Neural crest cell (in vitro differentiated cells): Measurements from ENCODE around the genes CMTM3, CMTM4, CES2 and CES4A.

DNA sequence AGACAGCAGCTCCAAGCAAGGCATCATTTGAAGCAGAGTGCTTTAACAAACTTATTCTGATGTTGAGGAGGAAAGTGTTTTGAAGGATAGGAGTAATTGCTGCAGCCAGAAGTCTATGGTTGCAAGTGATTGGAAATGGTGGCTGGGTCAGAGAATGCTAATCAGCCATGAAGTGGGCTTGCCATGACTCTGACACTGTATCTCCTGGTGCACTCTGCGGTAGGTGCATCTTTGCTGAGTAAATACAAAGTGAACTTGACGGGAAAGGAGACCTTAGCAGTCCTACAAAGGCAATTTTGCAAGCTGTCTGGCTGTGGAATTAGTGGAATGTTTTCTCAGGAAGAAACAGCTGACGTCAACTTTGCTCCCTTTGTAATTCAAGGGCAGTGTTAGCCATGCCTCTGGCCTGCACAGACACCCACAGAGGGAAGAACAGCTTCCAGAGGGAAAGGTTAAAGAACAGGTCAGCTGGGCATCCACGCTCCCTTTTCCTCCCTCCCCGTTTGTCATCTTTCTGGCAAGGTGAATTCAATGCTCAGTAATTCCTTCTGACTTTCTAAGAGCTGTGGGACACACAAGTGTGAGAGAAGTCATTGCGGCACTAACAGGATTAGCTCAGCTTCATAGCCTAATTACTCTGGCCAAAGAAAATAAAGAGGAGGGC, 476.8 kb upstream of the GOT2 start:
- PRO-cap: no peak

GRCh38 chr16:64864218-64864665, 257.6 kb downstream of the CDH11 start:
- PRO-cap: no peak

DNA sequence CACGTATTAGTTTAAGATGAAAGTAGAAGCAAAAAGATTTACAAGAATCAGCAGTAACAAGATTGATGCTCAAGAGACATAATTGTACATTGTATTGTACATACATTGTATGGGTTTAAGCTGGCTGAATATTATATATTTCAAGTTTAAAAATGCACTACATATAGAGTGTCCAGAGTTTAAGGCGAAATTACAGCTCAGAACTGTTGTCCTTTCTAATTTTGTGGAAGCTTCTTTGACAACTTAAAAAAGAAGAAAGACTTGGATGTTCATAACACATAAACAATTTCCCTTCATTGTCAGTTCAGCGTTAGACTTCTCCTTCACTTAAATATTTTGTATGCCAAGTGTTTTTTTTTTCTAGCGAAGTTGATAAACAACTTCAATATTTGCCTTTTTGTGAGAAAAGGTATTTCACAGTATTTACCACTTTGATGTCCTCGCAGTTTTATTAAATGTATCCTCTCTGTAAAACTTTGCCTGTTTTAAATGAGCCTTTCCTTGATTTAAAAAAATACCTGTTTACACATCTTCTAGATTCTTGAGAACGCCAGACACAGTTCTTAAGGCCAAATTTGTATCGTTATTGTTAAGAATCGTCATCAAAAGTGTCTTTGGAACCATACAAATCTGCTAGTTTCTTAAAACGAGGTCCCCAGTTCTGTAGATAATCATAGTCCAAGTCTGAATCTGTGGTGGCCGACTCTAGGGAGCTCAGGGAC, 174.7 kb downstream of the CDH11 start:
- PRO-cap: no peak

- PRO-cap: bidirectional peak, plus-strand start at chr16:65122282, minus-strand start at chr16:65122063
Measured at GRCh38 chr16:65122100-65122661, 318 bp upstream of the CDH11 start.

DNA sequence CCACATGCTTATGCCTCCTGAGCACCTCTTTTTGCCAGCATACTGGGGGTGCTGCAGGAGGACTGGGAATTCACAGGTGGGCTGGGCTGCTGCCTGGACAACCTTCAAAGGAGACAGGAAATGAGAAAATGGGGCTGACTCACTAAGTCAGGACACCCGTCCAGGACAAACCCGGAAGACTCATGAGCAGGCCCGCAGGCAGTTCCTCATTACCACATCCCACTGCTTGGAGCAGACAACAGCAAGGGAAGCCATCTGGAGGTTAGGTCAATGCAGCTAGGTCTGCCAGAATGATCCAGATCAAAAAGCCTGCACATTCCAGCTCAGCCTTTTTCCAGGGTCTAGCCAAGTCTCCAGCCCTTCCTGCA, 536.4 kb upstream of the CDH11 start:
- PRO-cap: no peak

DNA sequence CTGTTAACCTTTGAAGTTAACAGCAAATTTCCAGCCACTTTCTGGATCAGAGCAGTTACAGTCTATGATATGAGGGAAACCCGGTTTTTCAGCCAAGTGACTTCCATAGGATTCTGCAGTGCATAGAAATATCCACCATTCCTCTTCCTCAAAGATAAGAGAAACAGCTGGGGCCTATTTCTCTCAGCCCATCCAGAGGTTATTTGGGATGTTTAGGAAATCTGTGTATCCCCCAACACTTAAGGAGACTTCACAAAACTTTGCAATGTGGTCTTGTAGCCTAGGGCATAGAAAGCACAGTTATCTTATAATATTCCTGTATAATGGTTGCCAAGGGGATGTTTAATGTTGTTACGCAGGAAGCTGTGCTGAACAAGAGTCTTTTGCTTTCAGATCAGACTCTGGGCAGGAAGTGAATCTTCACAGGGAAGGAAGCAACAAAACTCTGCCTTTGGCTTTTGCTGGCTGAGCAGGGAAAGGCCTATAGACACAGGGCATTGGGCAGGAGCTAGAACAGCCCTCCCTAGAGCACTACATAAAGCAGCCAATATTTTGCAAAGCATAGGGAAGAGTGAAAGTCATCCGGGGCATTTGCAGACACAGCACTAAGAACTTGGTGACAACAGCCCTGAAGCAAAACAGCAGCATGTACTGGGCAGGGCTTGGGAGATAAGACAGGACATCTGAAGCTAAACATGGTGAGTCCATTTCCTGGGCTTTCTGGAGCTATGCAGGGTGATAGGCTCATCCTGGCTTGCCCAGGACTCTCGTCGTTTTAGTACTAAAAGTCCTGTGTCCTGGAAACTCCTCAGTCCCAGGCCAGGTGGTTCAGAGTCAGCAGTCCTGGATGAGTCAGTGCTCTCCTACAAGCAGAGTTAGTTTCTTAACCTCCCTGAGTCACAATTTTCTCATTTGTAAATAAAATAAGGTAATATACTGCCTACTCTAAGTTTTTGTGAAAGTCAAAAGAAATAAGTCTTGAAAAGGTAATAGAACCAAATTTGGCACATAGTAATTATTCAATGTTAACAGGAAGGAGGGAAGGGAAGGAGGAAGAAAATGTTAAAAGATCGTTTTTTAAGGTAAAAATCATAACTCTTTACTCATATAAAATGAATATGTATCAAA, 18.6 kb upstream of the BEAN1 start:
- PRO-cap: bidirectional peak, plus-strand start at position 562 of the sequence, minus-strand start at position 347 of the sequence; bidirectional peak, plus-strand start at position 811 of the sequence, minus-strand start at position 780 of the sequence

GRCh38 chr16:66559840-66560393, 6.3 kb upstream of the CMTM1 start:
- PRO-cap: no peak

GRCh38 chr16:66603837-66604843, at the start of gene CMTM3:
TSS of gene CMTM3 (plus strand) at chr16:66604704.
- PRO-cap: bidirectional peak, plus-strand start at chr16:66603996, minus-strand start at chr16:66603993; bidirectional peak, plus-strand start at chr16:66604704, minus-strand start at chr16:66604203

GRCh38 chr16:66616671-66617806, 12.5 kb downstream of the CMTM3 start:
- PRO-cap: no peak

GRCh38 chr16:66696186-66697129, at the start of gene CMTM4:
TSS of gene CMTM4 (minus strand) at chr16:66696743.
- PRO-cap: bidirectional peak, plus-strand start at chr16:66696951, minus-strand start at chr16:66696694

DNA sequence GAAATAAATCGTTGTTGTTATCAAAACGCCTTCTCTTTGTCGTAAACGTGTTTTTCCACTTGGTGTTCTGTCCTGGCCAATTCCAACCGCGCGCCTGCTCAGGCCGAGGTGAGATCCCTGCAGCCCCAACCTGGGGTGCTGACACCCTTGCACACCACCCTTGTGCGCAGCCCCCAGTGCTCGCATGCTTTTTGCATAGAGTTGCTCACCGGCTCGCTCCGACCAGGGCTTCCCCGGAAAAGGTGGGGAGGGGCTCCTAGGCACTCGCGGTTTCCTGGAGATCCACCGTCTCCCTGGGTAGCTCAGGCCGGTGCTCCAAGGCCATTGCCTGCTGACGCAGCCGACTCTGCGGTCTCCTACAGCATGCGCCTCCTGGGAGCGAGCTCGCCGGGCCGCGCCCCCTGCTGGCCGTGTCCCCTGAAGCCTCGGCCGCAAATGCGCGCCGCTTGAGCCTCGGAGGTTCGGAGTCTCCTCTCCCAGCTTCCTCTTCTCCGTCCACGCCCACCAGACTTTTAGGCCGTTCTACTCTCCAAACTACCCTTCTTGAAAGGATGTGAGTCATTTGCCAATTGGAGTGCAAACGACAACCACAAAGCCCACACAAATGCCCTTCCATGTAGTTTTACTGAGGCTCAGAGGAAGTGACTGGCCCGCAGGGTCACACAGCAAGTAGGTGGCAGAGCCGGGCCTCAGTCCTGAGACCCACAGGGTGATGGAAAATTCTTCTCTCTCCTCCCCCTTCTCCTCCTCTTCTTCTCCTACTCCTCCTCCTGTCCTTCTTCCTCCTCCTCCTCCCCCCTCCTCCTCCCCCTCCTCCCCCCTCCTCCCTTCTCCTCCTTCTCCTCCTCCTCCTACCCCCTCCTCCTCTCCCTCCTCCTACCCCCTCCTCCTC, 7.2 kb upstream of the PDP2 start:
- PRO-cap: bidirectional peak, plus-strand start at position 561 of the sequence, minus-strand start at position 348 of the sequence

DNA sequence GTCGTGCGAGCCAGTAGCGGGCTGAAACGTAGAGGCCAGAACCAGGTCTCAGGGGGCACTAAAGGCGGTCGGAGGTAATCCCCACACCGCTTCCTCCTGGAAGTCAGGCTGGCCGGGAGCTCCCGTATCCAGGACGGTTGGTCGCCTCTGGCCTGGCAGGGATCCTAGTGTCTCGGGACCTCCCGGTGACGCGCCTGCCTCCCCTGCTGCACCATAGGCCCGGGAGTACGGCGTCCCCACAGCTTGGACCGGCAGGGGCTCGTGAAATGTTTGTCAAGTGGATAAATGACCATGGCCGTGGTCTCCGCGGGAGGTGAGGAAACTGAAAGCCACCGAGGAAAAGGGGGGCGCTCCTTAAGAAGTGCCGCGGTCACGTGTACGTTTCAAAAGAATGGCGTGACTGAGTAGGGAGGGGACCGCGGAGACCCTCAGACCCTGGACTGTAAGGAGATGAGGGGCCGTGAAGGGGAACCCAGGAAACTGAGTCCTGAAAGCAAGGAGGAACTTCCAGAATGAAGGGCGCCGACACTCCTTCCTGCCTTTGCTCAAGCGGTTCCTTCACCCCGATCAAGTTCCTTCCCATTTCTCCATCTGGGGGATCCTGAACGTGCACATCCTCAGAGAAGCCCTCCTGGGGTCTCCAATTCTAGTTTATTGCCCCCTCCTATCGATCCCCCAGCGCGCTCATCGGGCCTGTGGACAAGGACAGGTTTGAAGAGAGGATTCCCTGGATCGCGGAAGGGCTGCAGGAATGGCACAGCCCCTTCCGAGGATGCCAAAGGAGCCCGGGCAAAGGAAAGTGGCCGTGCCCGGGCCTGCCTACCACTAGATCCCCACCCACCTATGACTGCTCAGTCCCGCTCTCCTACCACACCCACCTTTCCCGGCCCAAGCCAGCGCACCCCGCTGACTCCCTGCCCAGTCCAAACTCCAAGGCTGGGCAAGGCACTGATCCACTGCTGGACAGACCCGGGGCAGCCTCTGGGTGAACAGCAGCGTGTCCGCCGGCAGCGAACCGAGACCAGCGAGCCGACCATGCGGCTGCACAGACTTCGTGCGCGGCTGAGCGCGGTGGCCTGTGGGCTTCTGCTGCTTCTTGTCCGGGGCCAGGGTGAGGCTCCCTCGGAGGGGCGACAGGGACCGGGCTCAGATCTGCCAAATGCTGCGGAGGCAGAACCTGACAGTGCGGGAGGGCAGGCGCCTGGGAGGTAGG, at the start of gene CES2:
Gene CES2, plus strand, starts transcription at position 916 of the 1,213 bp plus-strand sequence.
- PRO-cap: bidirectional peak, plus-strand start at position 431 of the sequence, minus-strand start at position 324 of the sequence

GRCh38 chr16:66936206-66936984, 1.1 kb downstream of the CES2 start:
- PRO-cap: no peak

- PRO-cap: no peak
Measured at GRCh38 chr16:66942969-66943463, 7.7 kb downstream of the CES2 start.

DNA sequence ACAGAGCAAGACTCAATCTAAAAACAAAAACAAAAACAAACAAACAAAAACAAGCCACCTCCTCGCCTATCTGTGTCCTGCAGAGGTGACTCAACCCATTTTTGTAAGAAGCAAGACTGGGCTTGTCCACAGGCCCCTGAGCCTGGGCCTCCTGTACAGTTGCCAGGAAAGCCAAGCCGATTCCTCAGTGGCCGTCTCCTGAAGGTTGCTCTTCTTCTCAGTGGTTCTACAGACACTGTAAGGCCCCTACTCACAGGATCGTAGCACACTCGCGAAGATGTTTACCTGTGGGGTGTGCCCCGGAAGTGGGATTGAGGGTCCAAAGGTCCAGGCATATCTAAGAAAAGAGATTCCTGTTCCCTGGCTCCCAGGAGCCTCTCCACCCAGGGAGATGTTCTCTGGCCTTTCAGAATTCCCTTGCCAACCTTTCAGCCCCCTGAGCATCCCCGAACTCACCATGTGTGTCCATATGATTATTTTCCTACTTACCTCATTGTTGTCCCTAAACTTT, 7.6 kb upstream of the CES3 start:
- PRO-cap: no peak

DNA sequence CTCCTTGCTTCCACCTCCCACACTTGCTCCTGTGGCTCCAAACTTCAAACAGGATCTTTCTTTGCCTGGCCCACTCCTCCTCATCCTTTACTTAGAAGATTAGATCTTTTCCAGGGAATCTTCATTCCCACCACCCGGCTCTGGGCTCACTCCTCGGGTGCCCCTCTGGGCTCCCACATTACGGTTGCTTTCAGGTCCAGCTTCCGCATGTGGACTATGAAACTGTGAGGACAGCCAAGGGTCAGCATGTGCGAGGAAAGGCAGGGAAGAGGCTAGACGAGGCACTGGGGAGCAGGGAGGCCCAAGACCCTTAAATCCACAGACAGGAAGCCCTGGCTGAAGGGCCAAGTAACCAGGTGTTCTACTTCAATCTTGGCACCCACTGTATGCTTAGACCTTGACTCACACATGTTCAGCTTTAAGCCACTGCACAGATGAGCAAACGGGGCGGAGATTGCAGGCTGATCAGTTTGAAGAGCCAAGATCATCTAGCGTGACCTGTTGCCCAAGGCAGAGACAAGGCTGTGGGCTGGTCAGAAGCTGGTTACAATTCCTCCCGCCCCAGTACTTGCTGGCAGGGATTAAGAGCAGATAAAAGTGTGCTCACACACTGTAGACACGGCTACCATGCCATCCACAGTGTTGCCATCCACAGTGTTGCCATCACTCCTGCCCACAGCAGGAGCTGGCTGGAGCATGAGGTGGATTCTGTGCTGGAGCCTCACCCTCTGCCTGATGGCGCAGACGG, at the start of gene CES4A:
Gene CES4A, plus strand, starts transcription at position 513 of the 748 bp plus-strand sequence.
- PRO-cap: no peak

GRCh38 chr16:67113939-67114303, 4.2 kb downstream of the PHAF1 start:
- PRO-cap: no peak

DNA sequence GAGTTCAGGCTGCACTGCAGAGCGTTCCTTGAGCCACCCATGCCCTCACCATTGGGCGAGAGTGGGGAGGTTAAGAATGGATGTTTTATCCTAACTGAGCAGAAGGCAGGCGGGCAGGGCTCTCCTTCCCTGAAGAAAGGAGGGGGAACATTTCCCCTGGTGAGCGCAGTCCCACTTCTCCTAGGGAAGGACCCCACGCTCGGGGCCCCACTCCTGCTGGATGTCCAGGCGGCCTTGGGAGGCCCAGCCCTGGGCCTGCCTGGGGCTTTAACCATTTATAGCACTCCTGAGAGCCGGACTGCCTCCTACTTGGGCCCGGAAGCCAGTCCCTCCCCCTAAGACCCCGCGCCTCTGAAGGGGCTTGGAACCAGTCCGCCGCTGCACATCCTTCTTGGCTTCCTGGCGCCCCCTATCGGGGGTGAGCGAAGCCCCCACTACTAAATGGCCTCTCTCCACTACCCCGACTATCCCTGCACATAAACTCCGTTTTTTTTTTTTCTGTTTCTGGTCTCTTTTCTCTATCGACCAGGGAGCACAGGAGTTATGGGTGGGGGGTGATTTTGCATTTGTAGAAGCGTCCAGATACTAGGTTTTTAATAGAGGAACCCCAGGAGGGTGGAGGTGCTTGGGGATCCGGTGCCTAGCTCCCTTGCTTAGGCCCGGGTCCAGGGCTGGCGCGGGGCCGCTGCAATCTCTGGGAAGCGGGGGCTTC, 5.1 kb downstream of the HSF4 start:
- PRO-cap: no peak

DNA sequence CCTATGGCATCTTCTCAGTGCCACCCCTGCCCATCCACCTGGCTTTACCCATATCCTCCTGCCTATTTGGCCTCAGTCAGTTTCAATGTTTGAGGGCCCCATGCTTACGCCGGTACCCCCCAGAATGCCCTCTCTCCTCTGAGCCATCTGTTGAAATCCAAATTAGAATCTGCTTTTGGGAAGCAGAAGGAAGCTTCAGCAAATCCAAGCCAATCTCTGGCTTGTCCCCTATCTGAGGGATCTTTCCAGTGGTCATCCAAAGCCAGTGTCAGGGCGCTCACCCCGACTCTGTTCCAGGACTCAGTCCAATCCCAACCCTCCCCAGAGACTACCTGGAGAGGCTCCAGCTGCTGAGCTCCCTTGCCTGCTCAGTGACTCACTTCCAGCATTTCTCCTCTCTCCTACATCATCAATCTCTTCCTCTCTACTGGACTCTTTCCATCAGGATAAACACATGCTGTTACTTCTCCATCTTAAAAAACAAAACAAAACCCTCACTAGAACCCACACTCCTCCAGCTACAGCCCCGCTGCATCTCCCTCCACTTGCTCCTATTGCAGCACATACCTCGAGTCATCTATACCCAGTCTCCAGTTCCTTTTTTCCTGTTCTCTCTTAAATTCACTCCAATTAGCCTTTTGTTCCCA, 2.4 kb downstream of the MATCAP1 start:
- PRO-cap: no peak

GRCh38 chr16:67216803-67217776, 9.8 kb upstream of the TMEM208 start:
- PRO-cap: no peak